Hair follicle dermal papilla cell (primary cell): ENCODE measurements around the genes RBP5, ACSM4, SLC2A3 and CLEC4D.

- CAGE, long polyA plus RNA = no peak
These were observed at the start of gene RBP5 for GRCh38 chr12:7128560-7129579. Gene RBP5 (minus strand): TSS chr12:7128889.

DNA sequence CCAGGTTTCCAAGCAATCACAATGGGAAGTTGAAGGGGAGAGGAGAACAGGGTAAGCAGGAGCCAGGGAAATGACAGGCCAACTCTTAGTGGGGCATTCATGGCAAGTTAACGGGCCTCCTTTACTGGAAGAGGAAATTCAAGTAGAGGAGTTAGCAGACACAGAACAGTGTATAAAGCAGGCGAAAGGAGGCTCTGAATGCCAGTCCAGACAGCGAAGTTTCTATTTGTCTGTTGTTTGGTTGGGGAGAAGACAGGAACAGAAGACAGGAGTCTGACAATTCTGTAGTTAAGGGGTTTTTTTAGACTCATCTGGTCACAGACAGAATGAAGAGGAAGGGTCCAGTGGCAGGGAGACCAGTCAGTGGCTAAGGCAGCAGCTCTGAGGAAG is at the start of gene ACSM4:
ACSM4 (plus strand) TSS at position 298 of the 390 bp plus-strand sequence.
- CAGE, long polyA plus RNA = no peak

GRCh38 chr12:7492644-7493449 is 10.7 kb downstream of the CD163 start:
- CAGE, long polyA plus RNA = no peak

GRCh38 chr12:7832208-7832642 is 40.5 kb downstream of the SLC2A14 start:
- CAGE, long polyA plus RNA = no peak

DNA sequence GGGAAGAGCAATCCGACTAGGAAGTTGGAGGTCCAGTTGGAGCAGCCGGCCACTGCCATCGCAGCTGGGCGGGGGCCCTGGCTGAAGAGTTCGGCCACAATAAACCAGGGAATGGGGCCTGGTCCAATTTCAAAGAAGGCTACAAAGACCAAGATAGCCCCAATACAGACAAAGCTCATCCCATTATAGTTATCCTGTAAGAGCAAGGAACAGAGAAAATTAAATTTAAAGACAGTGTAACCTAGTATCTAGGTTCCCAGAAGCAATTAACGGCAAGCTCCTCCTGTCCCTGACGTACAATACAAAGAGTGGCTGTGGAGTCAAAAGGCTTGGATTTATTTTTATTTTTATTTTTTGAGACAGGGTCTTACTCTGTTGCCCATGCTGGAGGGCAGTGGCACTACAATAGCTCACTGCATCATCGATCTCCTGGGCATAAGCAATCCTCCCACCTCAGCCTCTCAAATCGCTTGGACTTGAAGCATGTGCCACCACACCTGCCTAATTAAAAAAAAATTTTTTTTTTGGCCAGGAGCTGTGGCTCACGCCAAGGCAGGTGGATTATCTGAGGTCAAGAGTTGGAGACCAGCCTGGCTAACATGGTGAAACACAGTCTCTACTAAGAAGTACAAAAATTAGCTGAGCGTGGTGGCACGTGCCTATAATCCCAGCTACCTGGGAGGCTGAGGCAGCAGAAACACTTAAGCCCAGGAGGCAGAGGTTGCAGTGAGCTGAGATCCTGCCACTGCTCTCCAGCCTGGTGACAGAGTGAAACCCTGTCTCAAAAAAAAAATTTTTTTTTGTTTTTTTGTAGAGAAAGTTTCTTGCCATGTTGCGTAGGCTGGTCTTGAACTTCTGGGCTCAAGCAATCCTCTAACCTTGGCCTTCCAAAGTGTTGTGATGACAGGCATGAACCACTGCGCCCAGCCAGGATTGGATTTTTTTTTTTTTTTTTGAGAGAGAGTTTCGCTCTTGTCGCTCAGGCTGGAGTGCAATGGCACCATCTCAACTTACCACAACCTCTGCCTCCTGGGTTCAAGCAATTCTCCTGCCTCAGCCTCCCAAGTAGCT is 12.8 kb downstream of the SLC2A3 start:
- CAGE, long polyA plus RNA = no peak

DNA sequence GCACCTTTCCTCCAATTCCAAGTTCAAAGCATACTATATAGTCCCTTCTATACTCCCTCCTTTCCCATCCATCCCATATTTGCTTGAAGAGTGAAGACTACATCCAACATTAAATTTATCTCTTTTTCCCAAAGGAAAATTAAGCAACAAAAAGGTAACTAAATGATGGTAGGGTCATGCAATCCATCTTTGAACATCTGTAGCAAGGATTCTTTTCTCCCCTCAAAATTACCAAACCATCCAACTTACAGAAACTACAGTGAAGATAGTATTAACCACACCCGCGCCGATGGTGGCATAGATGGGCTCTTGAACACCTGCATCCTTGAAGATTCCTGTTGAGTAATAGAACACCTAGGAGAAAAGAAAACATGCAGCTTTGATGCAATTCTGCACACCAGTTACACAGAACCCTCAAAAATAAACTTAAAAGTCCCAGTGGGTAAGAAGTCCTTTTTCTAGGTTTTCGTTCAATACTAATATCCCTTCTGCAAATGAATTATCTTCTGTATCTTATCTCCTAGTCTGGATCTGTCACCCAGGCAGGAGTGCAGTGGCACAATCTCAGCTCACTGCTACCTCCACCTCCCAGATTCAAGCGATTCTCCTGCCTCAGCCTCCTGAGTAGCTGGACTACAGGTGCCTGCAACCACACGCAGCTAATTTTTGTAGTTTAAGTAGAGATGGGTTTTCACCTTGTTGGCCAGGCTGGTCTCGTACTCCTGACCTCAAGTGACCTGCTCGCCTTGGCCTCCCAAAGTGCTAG is 10.2 kb downstream of the SLC2A3 start:
- CAGE, long polyA plus RNA = no peak

- CAGE, long polyA plus RNA = no peak
These were observed 6.9 kb downstream of the SLC2A3 start for GRCh38 chr12:7928825-7929761.

GRCh38 chr12:7935822-7936558 is at the start of gene SLC2A3:
Gene SLC2A3 (minus strand): TSS chr12:7936187.
- CAGE, long polyA plus RNA = no peak

GRCh38 chr12:8083508-8083928 is 1.4 kb downstream of the NECAP1 start:
- CAGE, long polyA plus RNA = no peak

GRCh38 chr12:8089343-8089552 is 7.2 kb downstream of the NECAP1 start:
- CAGE, long polyA plus RNA = no peak

GRCh38 chr12:8181233-8181543 is 24.4 kb downstream of the ZNF705A start:
- CAGE, long polyA plus RNA = no peak

DNA sequence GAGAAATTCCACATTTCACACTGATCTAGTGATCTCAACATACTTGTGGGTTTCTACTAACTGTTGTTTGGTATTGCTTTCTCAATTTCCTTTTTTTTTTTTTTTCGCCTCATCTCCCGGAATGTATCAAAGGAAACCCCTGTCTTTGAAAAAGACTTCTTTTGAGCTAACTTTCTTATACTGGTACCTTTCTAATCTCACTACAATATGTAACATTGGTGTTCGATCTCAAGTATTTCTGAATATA is at the start of gene CLEC4D:
CLEC4D (plus strand) TSS at position 107 of the 247 bp plus-strand sequence.
- CAGE, long polyA plus RNA = no peak

DNA sequence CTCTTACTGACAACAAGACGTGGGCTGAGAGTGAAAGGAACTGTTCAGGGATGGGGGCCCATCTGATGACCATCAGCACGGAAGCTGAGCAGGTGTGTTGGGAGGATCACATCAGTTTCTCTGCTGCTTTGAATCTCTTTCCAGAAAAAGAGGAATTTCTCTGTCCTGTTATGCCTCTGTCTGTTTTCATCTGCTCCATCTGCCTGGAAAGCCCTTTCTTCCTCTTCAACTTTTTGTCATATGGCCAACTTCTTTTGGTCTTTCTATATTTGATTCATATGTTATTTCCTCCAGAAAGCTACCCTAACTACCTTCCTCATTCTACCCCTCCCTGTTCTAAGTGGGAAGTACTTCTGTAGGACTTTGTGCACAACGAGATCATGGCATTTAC is 5.8 kb downstream of the CLEC4D start:
- CAGE, long polyA plus RNA = no peak

- CAGE, long polyA plus RNA = no peak
These were observed 27.0 kb upstream of the CLEC4E start for GRCh38 chr12:8567764-8568090.

DNA sequence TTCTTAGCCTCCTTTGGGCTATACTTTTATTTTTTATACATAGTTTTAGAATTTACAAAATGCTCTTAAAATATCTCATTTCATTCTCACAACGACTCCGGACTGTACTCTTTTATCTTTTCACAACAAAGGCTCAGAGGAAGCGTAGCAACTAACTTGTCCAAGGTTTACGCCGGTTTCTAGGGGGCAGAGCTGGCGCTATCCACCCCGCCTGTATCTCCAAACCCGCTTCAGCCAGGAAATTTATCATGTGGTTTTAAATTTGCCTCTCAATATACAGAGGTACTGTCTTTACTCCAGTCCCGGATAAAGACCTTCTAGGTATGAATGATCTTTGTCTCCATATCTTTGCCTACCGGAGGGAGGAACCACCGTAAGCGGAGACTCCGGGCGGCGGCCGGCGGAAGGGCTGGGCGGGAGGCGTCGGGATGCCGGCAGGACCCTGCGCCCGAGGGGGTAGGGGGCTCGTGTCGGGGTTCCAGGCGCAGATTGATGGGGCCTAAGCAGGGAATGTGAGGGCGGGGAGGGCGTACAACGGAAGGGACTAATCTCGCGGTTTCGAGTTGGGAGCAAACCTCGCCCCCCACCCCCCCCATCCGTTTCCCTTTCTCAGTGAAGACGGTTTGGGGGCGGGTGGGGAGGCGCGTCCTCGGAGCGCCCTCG is 648 bp upstream of the RIMKLB start:
- CAGE, long polyA plus RNA = no peak

DNA sequence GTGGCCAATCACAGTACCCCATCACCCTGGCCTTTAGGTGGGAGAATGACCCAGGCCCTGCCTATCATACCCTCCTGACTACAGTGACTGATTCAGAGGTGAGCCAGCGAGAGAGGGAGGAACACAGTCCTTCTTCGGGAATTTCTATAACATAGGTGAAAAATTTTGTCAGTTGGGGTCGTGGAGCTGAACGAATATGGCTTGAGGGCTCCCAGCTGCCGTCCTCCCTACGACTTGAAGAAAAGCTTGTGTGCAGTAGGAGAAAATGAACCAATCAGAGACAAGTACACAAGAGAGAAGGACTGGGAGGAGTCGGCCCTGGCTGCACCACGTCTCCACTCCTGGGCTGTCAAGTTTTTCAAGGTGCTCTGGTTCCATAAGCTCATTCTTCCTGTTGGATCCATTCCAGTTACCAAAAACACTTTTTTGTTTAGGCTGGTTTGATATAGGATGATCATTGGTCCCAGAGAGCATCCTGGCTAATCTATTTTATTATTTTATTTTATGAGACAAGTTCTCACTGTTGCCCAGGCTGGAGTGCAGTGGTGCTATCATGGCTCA is 2.9 kb upstream of the A2ML1 start:
- CAGE, long polyA plus RNA = no peak

DNA sequence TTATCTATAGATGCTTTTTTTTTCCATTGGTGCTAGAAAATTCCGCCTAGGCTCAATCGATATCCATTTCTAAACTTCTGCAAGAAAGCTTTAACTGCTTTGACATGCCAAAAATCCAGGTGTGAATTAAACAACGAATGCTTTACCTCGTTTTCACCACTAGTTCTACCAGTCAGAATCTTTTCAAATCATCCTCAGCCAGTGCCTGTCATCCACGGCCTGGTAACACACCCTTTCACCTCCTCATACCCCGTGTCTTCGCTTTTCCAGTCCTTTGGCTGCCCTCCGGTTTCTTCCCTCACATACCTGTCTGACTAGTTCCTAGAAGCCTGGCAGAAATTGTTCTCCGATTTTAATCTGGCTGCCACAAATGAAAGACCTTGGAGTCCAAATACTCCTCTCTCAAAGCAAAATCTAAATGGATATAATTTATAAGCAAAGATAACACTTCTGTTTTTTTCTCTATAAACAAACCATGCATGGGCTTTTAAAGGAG is 1.4 kb upstream of the PHC1 start:
- CAGE, long polyA plus RNA = no peak

- CAGE, long polyA plus RNA = no peak
These were observed 706 bp upstream of the M6PR start for GRCh38 chr12:8950244-8950458.

DNA sequence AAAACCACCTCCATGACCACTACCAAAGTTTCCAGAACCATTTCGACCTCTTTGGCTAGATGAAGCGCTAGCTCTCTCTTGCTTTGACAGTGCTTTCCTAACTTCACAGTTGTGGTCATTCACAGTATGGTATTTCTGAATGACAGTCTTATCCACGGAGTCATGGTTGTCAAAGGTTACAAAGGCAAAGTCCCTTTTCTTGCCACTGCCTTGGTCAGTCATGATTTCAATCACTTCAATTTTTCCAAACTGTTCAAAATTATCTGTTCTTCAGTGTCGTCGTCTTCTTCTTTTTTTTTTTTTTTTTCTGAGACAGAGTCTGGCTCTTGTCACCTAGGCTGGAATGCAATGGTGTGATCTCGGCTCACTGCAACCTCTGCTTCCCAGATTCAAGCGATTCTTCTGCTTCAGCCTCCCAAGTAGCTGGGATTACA is 38.5 kb downstream of the KLRG1 start:
- CAGE, long polyA plus RNA = no peak

DNA sequence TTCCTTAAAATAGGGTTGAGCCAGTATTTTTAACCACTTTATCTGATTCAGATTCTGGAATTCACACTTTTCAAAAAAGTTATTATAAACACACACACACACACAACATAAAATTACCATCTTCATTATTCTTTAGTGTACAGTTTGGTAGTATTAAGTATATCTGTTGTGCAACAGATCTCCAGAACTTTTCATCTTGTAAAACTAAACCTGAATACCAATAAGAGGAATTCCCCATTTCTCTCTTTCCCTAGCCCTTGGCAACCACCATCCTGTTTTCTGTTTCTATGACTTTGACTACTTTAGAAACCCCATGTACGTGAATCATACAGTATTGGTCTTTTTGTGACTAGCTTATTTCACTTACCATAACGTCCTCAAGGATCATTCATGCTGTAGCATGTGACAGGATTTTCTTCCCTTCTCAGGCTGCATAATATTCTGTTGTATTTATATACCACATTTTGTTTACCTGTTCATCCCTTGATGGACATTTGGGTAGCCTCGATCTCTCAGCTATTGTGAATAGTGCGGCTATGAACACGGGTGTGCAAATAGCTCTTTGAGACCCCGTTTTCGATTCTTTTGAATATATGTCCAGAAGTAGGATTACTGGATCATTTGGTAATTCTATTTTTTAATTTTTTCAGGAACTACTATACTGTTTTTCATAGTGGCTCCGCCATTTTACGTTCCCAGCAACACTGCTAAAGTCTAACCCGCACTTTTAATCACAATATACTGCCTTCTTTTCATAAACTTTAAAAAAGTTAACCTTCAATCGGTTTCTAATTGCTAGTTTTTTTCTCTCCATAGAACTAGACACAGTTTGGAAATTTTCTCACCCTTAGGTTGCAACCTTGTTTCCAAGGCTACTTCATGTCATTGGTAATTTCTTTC is 12.1 kb downstream of the A2M start:
- CAGE, long polyA plus RNA = no peak